ENCODE measurements around the gene H6PD.

GRCh38 chr1:7781476-7782807 lies 2.1 kb upstream of the PER3 start:
- RRBS, result no CpG with 5 or more reads among the region's 31 CpGs
CAGE:
- cytosol, long polyA plus RNA, result no peak
- long polyA plus RNA, result no peak
- nucleus, long polyA plus RNA, result no peak

- RRBS, result 1% methylated on average over 5 of the region's 43 CpGs
CAGE:
- cytosol, long polyA plus RNA, result no peak
- long polyA plus RNA, result no peak
- nucleus, long polyA plus RNA, result no peak
Observed at GRCh38 chr1:7782965-7783758, 929 bp upstream of the PER3 start.

GRCh38 chr1:8013071-8013425 lies 13.1 kb downstream of the ERRFI1 start:
- RRBS, result no CpG with 5 or more reads among the region's 5 CpGs
CAGE:
- cytosol, long polyA plus RNA, result no peak
- long polyA plus RNA, result no peak
- nucleus, long polyA plus RNA, result start-site peak on the minus strand at chr1:8012962-8013217, 22 reads

DNA sequence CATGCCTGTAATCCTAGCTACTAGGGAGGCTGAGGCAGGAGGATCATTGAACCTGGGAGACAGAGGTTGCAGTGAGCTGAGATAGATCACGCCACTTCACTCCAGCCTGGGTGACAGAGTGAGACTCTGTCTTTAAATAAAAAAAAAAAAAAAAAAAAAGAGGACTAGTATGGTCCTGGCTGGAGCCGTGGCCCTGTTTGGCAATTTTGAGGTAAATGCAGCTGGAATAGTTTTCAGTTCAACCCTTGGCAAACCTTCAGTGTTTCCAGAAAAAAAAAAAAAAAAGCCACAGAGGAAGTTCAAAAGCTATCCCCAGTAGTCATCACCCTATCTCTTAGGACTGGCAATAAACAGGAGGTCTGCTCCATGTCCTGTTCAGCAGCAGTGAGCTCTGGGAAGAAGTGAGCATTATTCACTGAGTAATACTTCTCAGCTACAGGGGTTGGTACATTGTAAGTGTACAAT lies 56.8 kb upstream of the ERRFI1 start:
- RRBS, result no CpG with 5 or more reads among the region's 2 CpGs
CAGE:
- cytosol, long polyA plus RNA, result no peak
- long polyA plus RNA, result no peak
- nucleus, long polyA plus RNA, result no peak

DNA sequence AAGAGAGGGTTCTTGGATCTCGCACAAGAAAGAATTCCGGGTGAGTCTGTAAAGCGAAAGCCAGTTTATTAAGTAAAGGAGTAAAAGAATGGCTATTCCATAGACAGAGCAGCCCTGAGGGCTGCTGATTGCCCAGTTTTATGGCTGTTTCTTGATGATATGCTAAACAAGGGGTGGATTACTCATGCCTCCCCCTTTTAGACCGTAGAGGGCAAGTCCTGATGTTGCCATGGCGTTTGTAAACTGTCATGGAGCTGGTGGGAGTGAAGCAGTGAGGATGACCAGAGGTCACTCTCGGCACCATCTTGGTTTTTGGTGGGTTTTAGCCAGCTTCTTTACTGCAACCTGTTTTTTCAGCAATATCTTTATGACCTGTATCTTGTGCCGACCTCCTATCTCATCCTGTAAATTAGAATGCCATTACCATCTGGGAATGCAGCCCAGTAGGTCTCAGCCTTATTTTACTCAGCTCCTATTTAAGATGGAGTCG lies 96.6 kb upstream of the ERRFI1 start:
- RRBS, result no CpG with 5 or more reads among the region's 8 CpGs
CAGE:
- cytosol, long polyA plus RNA, result no peak
- long polyA plus RNA, result no peak
- nucleus, long polyA plus RNA, result no peak

- RRBS, result no CpG with 5 or more reads among the region's 11 CpGs
CAGE:
- cytosol, long polyA plus RNA, result no peak
- long polyA plus RNA, result no peak
- nucleus, long polyA plus RNA, result no peak
Observed at GRCh38 chr1:8137748-8138364, 111.7 kb upstream of the ERRFI1 start.

DNA sequence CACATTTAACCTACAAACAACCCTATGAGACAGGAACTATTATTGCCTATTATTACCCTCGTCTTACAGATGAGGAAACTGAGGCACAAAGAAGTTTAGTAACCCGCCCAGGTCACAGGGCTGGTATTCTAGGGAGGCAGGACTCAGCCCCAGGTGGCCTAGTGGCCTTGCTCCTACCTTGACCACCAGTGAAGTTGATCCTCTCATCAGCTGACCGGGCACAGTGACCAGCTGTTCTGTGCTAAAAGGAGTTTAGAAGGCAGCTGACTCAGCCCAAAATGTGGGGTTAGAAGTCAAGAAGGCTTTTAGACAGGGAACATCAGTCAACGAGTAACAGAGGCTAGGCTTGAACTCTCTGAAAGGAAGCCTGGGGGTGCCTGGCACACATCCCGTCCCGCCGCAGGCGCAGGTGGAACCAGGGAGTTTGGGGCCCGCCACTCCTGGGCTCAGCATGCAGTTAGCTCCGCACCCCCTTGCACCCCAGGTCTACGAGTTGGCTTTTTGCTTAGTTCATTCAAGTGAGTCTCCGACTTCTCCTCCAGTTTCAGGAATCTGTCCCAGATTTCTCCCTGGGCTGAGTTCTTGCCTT lies 114.9 kb upstream of the SLC45A1 start:
- RRBS, result no CpG with 5 or more reads among the region's 12 CpGs
CAGE:
- cytosol, long polyA plus RNA, result no peak
- long polyA plus RNA, result no peak
- nucleus, long polyA plus RNA, result no peak

DNA sequence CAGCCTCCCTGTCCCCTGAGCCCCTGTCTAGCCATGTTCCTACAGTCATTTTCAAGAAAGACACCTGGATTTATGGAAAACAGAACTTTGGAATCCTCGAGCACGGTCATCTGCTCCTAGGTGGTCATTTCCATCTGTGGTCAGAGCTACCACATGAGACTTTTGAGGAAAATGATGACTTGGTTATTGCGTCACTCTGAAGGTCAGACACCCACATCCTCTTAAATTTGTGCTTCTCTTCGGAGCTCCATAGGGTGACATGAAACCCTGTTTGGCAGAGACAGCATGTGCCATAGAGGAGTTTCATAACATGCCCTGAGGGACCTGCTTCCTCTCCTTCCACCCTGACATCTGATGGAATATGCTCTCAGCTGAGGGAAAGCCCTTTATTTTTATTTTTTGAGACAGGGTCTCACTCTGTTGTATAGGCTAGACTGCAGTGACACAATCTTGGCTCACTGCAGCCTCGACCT lies 99.2 kb upstream of the SLC45A1 start:
- RRBS, result no CpG with 5 or more reads among the region's 5 CpGs
CAGE:
- cytosol, long polyA plus RNA, result no peak
- long polyA plus RNA, result no peak
- nucleus, long polyA plus RNA, result no peak

DNA sequence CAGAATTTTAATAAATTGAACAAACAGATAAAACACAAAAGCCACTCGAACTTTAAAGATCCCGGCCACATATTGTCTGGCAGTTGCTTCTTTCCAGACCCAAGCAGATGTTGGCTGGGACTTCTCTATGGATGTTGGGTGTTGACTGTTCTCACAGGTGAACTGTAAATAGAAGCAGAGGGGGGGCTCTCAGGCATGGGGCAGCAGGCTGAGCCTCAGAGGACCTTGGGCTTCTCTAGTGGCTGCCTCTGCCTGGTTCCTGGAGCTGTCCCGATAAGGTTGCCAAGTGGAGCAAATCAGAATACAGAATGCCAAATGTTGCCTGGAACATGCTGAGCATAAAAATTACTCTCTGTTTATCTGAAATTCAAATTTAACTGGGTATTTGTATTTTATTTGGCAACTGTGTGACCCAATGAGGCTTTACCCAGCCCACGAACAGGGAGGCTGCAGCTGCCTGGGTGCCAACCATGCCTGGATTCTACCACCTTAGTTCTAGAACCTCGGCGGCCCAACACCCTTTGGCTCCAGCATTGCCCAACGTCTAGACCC lies 5.6 kb upstream of the SLC45A1 start:
- RRBS, result no CpG with 5 or more reads among the region's 7 CpGs
CAGE:
- cytosol, long polyA plus RNA, result no peak
- long polyA plus RNA, result no peak
- nucleus, long polyA plus RNA, result no peak

DNA sequence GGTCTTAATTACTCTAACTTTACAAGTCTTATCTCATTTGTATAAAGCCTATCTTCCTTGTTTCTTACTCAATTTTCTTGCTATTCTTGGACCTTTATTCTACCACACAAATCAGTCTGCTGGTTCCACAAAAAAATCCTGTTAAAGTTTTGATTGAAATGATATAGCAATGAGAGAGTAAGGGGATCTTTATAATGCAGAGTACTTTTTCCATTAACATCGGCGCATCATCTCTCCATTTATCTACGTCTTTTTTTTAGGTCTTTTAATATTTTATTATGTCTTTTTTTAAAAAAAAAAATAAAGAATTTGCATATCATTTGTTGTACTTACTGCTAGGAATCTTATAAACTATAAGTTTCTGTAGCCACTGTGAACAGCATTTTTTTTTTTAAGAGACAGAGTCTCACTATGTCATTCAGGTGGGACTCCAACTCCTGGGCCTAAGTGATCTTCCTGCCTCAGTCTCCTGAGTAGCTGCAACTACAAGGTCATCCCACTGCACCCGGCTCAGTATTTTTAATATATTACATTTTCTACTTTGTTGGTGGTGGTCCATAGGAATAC lies 81.7 kb downstream of the SLC45A1 start:
- RRBS, result no CpG with 5 or more reads among the region's 4 CpGs
CAGE:
- cytosol, long polyA plus RNA, result no peak
- long polyA plus RNA, result no peak
- nucleus, long polyA plus RNA, result no peak

GRCh38 chr1:8421651-8422164 lies 103.8 kb downstream of the SLC45A1 start:
- RRBS, result no CpG with 5 or more reads among the region's 6 CpGs
CAGE:
- cytosol, long polyA plus RNA, result no peak
- long polyA plus RNA, result no peak
- nucleus, long polyA plus RNA, result no peak

- RRBS, result no CpG with 5 or more reads among the region's 5 CpGs
CAGE:
- cytosol, long polyA plus RNA, result no peak
- long polyA plus RNA, result no peak
- nucleus, long polyA plus RNA, result no peak
Observed at GRCh38 chr1:8438422-8438841, 120.5 kb downstream of the SLC45A1 start.

DNA sequence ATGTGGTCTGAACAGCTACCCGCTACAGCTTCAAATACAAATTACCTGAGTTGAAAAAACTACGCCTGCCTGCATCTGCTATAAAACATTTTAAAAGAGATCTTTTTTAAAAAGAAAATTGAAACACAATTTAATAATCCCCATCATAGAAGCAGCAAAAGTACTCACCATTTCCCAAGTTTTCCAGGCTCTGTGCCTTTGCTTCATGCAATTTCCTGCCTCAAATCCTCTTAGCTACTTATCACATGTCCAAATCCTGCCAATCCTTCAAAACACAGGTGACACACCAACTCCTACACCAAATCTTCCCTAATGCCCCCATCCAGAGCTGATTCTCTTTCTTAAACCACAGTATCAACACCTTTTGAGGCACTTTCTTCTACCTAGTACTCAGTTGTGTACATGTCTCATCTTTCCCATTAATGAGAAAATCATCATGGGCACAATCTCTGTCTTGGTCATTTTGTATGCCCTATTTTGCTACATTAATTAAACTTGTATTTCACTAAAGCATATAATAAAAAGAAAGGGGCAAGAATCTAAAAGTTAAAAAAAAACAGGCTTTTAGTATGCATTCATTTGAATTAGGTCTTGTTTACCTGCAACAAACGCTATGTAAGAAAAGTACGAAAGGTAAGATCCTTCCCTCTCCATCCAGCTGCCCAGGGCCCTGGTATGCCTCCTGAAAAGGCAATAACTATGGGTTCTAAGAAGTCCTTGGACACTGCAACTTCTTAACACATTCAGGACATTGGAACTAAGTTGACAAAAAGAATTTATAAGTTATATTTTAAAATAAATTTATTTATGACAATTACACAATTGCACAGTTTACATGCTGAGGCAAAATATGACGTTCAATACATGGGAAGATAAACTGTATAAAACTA lies 14.9 kb downstream of the RERE start:
- RRBS, result no CpG with 5 or more reads among the region's 5 CpGs
CAGE:
- cytosol, long polyA plus RNA, result no peak
- long polyA plus RNA, result no peak
- nucleus, long polyA plus RNA, result start-site peak on the minus strand centred at position 267 of the sequence, 98 bp wide, 9 reads

DNA sequence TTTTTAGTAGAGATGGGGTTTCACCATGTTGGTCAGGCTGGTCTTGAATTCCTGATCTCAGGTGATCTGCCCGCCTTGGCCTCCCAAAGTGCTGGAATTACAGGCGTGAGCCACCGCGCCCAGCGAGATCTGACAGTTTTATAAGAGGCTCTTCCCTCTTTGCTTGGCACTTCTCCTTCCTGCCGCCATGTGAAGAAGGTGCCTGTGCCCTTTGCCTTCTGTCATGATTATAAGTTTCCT lies 22.5 kb downstream of the ENO1 start:
- RRBS, result no CpG with 5 or more reads among the region's 6 CpGs
CAGE:
- cytosol, long polyA plus RNA, result no peak
- long polyA plus RNA, result no peak
- nucleus, long polyA plus RNA, result no peak

GRCh38 chr1:8867893-8868394 lies 10.5 kb downstream of the ENO1 start:
- RRBS, result no CpG with 5 or more reads among the region's 4 CpGs
CAGE:
- cytosol, long polyA plus RNA, result no peak
- long polyA plus RNA, result no peak
- nucleus, long polyA plus RNA, result no peak

DNA sequence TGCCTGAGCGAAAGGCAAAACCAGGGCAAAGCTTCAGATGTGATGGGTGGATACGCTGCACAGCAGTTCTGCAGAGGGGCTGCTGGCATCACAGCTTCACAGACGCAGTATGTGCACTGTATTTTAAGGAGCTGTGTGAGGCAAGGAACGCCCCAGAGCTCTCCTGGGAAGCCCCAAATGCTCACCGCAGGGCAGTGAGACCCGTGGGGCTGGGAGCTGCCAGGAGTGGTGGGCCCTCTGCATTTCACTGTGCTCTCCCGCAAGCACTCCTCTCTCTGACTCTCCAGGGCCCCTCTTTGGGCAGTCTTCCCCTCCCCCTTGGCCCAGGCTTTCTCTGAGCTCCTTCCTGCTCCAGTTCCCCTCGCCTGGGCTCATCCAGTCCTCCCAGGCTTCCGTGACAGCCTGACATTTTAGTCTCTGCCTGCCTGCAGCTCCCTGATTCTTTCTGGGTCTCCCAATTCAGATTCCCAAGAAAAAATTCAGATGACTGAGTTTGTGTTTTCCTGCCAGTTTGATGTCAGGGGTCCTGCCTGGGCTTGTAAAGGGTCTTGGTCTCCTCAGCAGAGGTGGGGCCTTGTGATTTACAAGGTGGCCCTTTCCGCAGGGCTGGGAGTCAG lies 2.2 kb upstream of the CA6 start:
- RRBS, result no CpG with 5 or more reads among the region's 10 CpGs
CAGE:
- cytosol, long polyA plus RNA, result no peak
- long polyA plus RNA, result no peak
- nucleus, long polyA plus RNA, result no peak

DNA sequence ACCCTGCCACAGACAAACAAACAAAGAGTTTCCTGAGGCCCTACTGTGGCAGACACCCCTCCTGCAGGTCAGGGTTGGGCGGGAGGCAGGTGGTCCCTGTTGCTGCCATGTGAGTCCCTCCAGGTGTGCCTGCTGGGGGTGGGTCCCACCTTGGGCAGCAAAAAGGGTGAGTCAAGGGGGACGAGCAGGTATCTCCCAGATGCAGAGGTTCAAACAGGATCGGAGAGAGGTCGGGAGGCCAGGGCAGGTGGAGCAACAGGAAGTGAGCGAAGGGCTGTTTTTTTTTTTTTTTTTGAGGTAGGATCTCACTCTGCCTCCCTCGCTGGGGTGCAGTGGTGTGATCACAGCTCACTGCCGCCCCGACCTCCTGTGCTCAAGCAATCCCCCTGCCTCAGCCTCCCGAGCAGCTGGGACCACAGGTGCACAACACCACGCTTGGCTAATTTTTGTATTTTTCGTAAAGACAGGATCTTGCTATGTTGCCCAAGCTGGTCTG lies 39.4 kb downstream of the SLC2A7 start:
- RRBS, result no CpG with 5 or more reads among the region's 11 CpGs
CAGE:
- cytosol, long polyA plus RNA, result no peak
- long polyA plus RNA, result no peak
- nucleus, long polyA plus RNA, result no peak

GRCh38 chr1:9078534-9079438 lies 9.4 kb upstream of the SLC2A5 start:
- RRBS, result no CpG with 5 or more reads among the region's 20 CpGs
CAGE:
- cytosol, long polyA plus RNA, result no peak
- long polyA plus RNA, result no peak
- nucleus, long polyA plus RNA, result no peak

- RRBS, result no CpG with 5 or more reads among the region's 14 CpGs
CAGE:
- cytosol, long polyA plus RNA, result no peak
- long polyA plus RNA, result no peak
- nucleus, long polyA plus RNA, result no peak
Observed at GRCh38 chr1:9166354-9166855, 37.5 kb upstream of the GPR157 start.

- RRBS, result 1% methylated on average over 28 of the region's 97 CpGs
CAGE:
- cytosol, long polyA plus RNA, result no peak
- long polyA plus RNA, result no peak
- nucleus, long polyA plus RNA, result no peak
Observed at GRCh38 chr1:9234706-9235787, at the start of gene H6PD. TSS of gene H6PD (plus strand) at chr1:9234774.

All from H1 (cell line).